Sciatic nerve (tissue), 1 donor: ENCODE measurements around the genes TRA2A and CYCS.

GRCh38 chr7:23011275-23011899 lies 2.5 kb downstream of the HYCC1 start:
- PRO-cap: no peak

- PRO-cap: no peak
These were observed 1.2 kb downstream of the HYCC1 start for GRCh38 chr7:23012750-23013126.

GRCh38 chr7:23035547-23036498 lies 21.9 kb upstream of the HYCC1 start:
- PRO-cap: no peak

DNA sequence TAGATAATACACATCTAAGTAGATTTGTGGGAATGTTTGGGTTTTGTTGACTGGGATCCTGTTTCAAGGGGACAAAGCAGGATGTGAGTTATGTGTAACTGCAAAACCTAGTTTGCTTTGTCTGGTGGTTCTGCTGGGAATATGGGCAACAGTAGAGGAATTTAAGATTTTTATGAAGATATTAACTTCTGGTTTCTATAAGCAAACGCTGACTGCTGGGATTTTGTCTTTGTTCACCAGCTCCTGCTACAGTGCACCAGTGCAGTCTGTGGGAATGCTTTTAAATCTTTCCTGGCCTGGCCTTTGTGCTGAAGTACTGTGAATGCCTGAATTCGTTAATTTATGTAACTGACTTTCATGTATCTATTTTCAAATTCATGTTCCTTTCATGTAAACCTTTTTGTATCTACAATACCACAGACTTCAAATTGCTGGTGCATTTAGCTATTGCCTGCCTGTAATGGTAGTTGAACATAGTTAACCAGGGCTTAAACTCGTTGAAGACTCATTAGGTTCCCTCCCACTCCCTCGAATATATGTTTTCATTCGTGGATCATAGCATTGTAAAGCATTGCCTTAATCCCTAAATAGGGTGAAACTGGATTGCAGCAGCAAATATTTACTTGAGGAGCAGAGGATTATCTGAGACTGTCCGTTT lies 1.5 kb downstream of the KLHL7 start:
- PRO-cap: no peak

- PRO-cap: no peak
These were observed 22.3 kb downstream of the KLHL7 start for GRCh38 chr7:23127829-23128301.

GRCh38 chr7:23260359-23260873 lies 13.8 kb downstream of the GPNMB start:
- PRO-cap: no peak

GRCh38 chr7:23467800-23468153 lies 2.5 kb downstream of the IGF2BP3 start:
- PRO-cap: no peak

GRCh38 chr7:23472781-23473856 lies 2.8 kb upstream of the IGF2BP3 start:
- PRO-cap: no peak

DNA sequence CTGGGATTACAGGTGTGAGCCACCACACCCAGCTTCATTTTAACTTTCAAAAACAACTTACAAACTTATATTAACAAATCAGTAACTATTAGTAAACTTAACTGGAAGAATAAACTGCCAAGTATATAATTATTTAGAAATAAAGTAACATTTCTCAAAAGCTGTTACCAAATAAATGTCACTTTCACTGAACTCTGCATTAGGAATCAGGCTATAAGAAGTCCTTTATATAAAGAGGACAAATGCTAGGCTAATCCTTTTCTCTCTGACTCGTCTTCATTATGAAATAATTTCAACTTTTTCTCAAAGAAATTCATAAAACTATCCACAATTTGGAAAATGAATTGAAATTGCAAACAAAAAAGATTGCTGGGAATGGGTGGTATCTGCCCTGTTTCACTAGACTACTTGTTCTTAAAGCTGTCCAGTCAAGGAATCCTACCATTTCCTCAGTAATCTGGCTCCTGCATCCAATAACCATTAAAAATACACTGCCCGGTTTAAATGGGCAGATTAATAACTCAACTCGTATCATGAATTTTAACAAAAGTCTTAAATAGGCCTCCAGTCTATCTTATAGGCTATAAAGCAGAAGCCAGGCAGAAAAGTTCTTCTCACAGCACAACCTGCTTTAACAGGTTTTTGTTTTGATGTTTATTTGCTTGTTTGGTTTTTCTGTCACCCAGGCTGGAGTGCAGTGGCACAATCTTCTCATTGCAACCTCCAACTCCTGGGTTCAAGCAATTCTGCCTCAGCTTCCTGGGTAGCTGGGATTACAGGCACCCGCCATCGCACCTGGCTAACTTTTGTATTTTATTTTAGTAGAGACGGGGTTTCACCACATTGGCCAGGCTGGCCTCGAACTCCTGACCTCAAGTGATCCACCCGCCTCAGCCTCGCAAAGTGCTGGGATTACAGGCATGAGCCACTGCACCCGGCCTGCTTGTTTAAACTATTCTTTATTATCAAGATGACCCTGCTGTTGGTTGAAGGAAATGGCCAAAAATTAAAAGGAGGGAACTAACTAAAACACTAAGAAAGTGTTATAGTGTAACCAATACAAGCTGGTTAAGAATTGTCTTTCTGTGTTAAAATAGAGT lies 6.5 kb downstream of the TRA2A start:
- PRO-cap: no peak

DNA sequence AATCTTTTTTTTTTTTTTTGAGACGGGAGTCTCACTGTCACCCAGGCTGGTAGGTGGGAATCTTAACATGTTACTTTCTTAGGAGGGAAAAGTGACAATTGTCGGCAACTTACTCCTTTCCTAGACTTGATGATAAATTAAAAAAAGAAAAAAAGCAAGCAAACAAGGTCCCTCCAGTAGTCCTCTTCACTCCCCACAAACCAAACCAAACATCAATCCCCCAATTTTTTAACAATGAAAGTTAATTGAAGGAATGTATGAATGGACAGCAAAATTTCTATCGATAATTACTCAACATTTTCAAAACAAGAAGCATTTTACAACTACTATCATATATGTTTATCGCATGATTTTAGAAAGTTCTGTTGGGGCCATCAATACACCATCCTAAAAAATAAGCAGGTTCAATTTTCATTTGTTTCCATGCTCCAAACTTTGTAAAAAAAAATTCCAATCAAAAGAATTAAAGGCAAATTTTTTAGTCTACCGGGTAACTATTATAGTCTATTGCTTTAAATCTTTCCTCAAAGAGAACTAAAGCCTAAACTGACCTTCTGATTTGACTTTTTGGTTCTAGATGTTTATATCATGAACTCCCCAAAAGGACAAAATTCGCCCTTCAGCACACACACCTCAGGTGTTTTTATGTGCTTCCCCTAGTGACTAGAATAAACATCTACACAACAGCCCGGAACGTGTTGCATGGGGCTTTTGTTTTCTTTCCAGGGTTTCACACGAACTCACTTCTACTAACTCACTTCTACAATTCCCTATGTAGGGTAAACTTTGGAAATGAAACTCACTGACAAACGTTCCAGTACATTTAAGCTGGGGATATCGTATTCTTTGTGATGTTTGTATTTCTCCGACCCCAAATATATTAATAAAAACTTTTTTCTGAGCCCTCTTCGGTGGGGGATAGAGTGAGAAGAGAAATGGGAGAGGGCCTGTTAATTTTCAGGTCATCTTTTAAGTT lies 1.6 kb downstream of the TRA2A start:
- PRO-cap: unidirectional peak, plus-strand start at position 714 of the sequence

DNA sequence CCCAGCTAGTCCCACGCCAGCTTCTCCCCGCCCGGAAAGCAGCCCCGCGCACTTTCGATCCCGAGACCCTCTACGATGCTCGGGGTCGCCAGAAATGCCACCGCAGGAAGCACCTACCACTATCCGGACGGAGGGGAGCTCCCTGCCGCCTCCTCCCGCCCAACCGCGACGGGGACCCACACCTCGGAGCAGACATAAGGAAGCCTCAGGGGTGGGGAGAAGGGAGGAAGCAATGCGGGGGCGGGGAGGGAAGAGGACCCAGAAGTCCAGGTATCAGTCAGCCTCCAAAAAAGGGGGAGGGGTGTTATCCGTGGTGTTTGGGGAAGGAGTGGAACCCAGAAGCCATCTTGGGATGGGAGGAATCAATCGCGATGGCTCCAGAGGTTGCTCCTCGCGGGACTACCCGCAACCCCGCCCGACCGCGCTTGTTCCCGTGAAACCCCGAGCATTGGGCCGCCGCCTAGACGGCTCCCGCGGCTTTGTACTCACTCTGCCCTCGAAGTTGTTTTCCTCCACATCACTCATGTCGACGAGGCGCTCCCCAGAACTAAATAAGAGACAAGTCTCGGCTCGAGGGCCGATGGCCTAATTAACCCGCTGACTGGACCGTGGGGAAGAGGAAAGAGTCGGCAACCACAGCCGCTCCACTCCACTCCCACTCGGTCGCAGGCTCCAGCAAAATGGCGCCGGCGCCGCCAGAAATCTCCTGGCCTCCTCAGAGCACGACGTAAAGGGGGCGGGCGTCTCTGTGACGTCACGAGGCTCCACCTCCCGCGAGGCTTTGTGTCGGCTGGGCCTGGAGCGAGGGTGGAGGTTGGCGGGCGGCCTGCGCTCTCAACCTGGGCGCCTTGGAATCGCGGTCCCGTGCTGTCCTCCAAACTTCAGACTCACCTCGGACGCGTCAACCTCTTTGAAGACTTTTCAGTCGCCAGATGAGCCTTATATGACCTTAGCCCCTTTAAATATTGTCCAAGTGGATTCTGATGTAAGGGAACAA lies at the start of gene TRA2A:
Gene TRA2A, minus strand, starts transcription at position 682 of the 997 bp plus-strand sequence.
- PRO-cap: bidirectional peak, plus-strand start at position 345 of the sequence, minus-strand start at position 344 of the sequence; bidirectional peak, plus-strand start at position 784 of the sequence, minus-strand start at position 677 of the sequence

GRCh38 chr7:23722454-23723040 lies 12.5 kb downstream of the STK31 start:
- PRO-cap: no peak

GRCh38 chr7:23723041-23723393 lies 13.0 kb downstream of the STK31 start:
- PRO-cap: no peak

DNA sequence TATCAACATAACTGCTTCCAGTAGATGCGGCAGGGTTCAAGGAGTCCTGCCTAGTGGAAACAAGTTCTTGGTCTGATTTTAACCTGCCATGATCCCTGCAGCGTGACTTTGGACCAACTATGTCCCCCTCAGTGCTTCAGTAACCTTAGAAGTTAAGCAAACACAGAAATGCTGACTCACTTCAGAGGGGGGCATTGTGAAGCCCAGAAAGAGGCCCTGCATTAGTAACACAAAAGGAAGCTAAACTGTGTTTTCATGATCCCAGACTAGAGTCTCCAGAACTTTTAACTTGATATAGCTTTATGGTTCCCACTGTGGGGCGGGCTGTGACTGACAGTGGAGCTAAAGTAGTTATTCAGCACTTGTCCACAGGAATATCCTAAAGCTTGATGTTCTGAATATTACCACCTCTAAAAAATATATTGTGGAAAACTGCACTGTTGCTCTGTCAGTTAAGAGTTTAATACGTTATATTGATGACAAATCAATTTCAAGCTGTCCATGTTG lies 95.4 kb upstream of the PALS2 start:
- PRO-cap: no peak

- PRO-cap: no peak
These were observed 38.0 kb downstream of the GSDME start for GRCh38 chr7:24719352-24719512.

DNA sequence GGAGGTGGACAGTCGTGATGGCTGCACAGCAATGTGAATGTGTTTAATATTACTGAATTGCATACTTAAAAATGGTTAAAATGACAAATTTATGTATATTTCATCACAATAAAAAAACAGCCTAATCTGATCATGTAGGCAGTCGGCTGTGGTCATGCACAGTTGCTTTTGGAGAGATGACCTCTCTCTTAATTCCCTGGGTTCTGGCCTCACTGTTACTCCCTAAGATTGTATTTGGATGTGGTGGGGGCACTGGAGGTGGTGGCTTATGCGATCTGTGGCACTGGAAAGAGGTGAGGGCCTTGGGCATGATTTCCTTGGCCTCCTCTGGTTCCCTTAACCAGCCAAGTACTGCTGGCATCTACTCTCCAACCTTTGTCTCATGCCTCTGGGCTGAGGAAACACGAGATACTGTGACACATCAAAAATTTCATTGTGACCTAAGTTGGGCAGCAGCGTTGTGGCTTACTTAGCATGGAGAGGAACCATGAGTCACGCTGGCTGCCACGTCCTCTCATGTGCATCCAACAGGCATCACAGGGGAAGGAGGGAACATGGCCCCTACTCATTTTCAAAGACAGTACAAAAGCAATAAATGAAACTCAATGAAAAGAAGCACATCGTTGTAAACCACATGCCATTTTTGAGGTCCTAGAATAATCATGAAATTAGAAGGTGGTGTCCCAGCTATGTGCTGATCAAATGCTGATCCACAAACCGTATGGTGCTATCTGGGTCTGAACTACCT lies 29.6 kb upstream of the GSDME start:
- PRO-cap: no peak

GRCh38 chr7:24885123-24885880 lies 94.7 kb downstream of the OSBPL3 start:
- PRO-cap: no peak

GRCh38 chr7:25124959-25125986 lies at the start of gene CYCS:
Gene CYCS (minus strand): TSS chr7:25125260.
- PRO-cap: bidirectional peak, plus-strand start at chr7:25125443, minus-strand start at chr7:25125260; bidirectional peak, plus-strand start at chr7:25125657, minus-strand start at chr7:25125491

DNA sequence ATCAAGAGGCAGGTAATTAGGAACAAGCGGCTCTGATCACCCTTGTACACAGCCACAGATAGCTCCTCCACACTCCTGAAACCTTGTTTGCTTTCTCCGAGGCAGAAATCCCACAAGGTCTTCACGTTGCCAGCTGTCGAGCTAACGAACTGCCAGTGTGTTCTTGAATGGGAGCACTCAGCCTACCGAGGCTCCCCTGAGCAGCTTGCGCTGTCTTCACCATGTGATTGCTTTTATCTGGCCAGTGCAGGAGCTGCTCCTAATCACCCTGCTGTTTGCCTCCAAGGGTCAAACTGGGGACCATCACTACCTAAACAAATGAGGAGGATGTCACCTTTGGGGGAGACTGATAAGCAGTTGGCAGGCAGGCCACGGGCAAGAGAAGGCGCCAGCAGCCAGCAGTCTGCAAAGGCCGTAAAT lies 267.0 kb upstream of the NPVF start:
- PRO-cap: no peak

DNA sequence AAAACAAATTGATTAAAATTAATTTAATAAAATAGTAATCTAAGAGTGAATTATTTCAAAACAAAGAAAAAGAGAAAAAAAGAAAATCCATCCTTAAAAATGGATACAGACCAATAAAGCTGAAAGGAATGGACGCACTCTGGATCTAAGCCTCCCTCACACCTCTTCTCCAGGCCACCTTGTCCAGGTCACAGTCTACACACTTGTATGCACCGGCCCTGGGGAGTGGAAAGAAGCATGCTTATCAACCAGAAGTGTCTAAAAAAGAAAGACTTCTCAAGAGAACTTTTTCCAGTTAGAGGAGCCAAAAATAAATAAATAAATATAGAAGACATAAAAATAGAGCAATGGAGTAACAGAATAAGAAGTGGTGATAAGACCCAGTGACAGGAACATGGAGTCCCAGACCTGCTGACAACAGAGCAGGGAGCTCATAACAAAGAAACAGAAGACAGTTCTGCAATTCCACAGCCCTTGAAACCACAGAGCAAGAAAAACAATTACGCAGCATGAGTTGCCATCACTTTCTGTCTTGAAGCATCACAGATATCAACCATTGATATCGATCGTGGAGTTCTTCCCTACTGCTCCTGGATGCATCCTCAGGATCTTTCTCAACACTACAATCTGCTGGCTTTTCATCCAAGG lies 311.7 kb upstream of the NFE2L3 start:
- PRO-cap: no peak